ENCODE measurements around a stretch of chr17.

DNA sequence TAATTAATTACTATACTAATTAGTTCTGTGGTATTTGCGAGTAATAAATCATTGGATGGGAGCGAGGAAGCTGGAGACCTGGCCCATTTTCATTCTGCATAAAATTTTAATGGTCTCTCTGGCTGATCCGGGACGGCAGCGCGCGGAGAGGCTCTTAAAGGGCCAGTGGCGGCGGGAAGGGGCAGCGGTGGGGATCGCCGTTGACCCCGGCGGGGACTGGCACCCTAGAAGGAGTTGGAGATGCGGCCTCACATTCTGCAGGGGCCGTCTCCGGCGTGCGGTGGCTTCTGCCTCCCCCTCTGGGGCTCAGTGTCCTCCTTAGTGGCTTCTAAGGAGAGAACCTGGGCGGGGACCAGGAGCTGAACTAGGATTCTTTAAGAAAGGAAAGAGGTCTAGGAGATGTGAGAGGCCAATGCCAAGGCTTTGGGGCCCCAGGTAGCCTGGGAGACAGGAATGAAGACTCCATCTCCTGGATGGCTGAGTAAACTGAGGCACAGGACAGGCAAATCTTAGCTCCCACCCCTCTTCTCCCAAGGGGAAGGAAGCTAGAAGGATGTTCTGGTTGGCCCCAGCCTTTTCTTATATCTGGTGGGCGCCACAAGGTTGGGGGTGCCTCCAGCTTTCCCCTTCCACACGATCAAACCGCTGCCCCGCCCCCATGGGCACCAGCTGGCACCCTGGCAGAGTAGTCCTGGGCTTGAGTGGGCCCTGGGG lies 8.1 kb upstream of the PPP1R1B start:
- PRO-cap: bidirectional peak, plus-strand start at position 109 of the sequence, minus-strand start outside the sequence
- RAMPAGE, long total RNA, 2 experiments: no peak in any of the 2 experiments

- PRO-cap: no peak
- RAMPAGE, long total RNA, 2 experiments: no peak in any of the 2 experiments
These were observed 1.5 kb upstream of the PPP1R1B start for GRCh38 chr17:39625023-39625822.

GRCh38 chr17:39628974-39629836 lies 2.5 kb downstream of the PPP1R1B start:
- PRO-cap: bidirectional peak, plus-strand start at chr17:39629326, minus-strand start at chr17:39629213; unidirectional peak, plus-strand start at chr17:39629745
- RAMPAGE, long total RNA, 2 experiments: start-site peak on the plus strand in 1 of 2 experiments, at chr17:39629173-39629313 at its widest, 21 reads per replicate

DNA sequence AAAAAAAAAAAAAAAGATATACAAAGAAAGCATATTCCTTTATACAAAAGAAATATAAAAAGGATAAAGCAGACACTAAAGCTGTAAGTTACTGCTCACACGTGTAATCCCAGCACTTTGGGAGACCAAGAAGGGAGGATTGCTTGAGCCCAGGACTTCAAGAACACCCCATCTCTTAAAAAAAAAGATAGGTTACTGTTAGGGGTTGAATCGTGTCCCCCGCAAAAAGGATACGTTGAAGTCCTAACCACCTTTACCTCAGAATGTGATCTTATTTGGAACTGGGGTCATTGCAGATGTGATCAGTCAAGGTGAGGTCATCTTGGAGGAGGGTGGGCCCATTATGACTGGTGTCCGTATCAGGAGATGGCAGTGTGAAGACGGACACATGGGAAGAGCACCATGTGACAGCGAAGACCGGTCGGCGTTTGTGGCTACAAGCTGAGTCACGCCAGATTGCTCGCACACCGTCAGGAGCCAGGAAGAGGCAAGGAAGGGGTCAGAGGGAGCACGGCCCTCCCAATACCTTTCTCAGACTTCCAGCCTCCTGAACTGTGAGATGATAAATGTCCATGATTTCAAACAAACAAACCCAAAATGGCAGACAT lies 13.0 kb downstream of the STARD3 start:
- PRO-cap: no peak
- RAMPAGE, long total RNA, 2 experiments: no peak in any of the 2 experiments

GRCh38 chr17:39668816-39669064 lies 487 bp downstream of the PNMT start:
- PRO-cap: no peak
- RAMPAGE, long total RNA, 2 experiments: no peak in any of the 2 experiments

DNA sequence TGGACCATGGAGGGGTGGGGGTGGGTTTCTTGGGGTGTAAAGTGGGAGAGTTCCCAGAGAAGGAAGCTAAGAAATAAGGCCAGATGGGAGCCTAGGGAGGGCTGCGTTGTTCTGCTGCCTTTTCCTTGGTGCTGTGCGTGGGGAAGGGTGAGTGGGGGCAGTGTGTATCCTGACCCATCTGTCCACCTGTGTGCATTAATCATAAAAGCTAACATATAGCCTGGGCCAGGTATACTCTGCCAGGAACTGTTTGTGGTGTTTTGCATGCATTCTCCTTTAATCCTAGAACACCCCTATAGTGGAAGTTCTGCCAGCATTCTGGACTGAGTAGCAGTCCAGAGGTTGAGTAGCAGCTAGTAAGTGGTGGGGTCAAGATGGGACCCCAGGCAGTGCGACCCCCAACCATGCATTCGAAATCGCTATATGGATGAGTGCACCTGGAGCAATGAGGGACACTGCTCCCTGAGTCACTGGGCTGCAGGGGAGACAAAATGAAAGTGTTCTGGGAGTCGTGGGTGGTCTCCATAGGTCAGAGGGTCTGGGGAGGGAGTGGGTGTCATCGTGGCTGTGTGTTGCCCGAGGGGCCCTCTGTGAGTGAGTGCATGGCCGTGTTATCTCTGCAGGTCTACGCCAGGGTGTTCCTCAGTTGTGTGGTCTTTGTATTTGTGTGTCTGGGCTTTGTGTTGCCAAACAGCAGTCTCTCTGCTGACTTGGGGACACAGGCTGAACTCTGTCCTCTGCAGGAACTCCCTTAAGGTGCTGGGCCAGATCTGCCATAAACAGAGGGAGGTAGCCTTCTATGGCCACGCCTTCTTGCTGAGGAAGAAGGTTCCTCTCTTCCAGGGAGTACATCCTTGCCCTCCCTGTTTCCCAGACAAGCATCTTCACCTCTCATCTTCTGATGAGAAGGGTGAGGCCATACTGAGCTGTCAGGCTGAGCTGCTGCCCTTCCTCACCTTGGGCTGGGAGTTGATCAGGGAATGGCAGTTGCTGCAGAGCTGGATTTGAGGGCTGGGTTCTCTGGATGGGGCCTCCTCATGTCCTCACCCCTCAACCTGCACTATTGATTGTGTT lies 1.5 kb downstream of the ERBB2 start:
- PRO-cap: unidirectional peak, minus-strand start at position 135 of the sequence; unidirectional peak, minus-strand start at position 725 of the sequence
- RAMPAGE, long total RNA, 2 experiments: no peak in any of the 2 experiments

DNA sequence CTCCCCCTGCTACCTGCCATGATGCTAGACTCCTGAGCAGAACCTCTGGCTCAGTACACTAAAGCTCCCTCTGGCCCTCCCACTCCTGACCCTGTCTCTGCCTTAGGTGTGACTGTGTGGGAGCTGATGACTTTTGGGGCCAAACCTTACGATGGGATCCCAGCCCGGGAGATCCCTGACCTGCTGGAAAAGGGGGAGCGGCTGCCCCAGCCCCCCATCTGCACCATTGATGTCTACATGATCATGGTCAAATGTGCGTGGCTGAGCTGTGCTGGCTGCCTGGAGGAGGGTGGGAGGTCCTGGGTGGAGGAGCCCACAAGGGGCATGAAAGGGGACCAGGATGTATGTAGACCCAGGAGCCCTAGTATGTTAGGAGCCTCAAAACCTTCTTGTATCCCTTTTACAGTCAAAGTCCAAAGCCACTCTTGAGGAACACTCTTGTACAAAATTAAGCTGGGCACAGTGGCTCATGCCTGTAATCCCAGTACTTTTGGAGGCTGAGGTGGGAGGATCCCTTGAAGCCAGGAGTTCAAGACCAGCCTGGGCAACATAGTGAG lies 4.7 kb downstream of the MIEN1 start:
- PRO-cap: no peak
- RAMPAGE, long total RNA, 2 experiments: no peak in any of the 2 experiments

GRCh38 chr17:39750156-39751168 lies 12.7 kb downstream of the GRB7 start:
- PRO-cap: no peak
- RAMPAGE, long total RNA, 2 experiments: no peak in any of the 2 experiments

DNA sequence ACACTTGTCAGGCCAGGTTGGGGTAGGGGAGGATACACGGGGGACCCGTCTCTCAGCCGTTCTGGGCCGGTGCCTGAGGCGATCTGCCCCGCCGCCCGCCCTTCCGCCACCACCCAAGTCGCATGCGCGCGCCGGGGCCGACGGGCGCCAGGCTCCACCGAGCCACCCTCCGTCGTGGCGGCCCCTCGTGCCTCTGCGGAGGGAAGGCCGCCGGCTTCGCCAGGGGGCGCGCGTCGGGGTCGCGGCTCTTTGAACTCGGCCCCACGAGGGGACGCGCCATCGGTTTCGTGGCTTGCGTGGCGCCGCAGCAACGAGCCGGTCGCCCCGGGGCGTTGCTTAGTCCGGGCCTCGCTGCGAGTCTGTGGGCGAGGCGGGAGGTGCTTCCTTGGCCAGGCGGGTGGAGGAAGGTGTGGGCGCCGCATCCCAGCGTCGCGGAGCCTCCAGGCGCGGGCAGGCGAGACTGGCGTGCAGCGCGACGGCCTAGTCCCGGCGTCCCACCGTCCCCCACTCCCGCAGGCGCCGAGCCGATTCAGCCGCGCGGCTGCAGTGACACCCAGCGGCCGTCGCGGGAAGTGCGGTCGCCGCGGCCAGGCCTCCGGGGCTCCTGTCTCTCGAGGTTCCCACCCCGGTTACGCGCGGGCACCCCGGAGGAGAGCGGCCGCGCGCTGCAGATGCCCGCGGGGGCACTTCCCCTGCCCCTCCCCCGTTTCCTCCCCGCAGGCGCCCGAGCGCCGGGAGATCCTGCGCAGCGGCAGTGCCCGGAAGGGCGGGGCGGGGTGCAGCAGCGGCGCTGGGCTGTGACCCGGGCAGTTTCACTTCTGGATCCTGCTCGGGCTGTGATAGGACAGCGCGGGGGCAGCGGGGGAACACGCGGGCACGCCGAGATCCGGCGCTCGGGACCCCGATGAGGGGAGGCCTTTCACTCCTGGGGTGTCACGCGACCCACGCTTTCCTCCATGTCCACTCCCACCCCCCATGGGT lies 16.4 kb downstream of the GRB7 start:
- PRO-cap: bidirectional peak, plus-strand start at position 123 of the sequence, minus-strand start at position 111 of the sequence; bidirectional peak, plus-strand start at position 754 of the sequence, minus-strand start at position 509 of the sequence
- RAMPAGE, long total RNA, 2 experiments: no peak in any of the 2 experiments

- PRO-cap: no peak
- RAMPAGE, long total RNA, 2 experiments: no peak in any of the 2 experiments
These were observed 17.7 kb downstream of the GRB7 start for GRCh38 chr17:39755421-39755819.

- PRO-cap: no peak
- RAMPAGE, long total RNA, 2 experiments: no peak in any of the 2 experiments
These were observed 1.3 kb downstream of the GSDMB start for GRCh38 chr17:39917067-39917635.

GRCh38 chr17:39920706-39921340 lies 2.4 kb upstream of the GSDMB start:
- PRO-cap: unidirectional peak, minus-strand start at chr17:39920860
- RAMPAGE, long total RNA, 2 experiments: no peak in any of the 2 experiments

DNA sequence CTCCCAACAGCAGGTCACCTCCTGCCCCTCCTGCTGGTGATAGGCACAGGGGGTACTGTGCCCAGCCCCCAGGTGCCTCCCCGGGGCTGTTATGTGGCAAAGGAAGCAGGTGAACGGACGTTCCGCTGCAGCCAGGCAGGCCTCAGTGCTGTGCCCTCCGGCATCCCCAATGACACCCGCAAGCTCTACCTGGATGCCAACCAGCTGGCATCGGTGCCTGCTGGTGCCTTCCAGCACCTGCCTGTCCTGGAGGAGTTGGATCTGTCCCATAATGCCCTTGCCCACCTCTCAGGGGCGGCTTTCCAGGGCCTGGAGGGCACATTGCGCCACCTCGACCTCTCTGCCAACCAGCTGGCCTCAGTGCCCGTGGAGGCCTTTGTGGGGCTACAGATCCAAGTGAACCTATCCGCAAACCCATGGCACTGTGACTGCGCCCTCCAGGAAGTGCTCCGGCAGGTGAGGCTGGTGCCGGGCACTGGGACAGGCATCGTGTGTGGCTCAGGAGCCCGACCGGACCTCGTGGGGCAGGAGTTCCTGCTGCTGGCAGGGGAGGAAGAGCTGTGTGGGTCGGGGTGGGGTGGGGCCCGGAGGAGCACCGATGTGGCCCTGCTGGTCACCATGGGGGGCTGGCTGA lies 16.6 kb downstream of the LRRC3C start:
- PRO-cap: no peak
- RAMPAGE, long total RNA, 2 experiments: no peak in any of the 2 experiments

DNA sequence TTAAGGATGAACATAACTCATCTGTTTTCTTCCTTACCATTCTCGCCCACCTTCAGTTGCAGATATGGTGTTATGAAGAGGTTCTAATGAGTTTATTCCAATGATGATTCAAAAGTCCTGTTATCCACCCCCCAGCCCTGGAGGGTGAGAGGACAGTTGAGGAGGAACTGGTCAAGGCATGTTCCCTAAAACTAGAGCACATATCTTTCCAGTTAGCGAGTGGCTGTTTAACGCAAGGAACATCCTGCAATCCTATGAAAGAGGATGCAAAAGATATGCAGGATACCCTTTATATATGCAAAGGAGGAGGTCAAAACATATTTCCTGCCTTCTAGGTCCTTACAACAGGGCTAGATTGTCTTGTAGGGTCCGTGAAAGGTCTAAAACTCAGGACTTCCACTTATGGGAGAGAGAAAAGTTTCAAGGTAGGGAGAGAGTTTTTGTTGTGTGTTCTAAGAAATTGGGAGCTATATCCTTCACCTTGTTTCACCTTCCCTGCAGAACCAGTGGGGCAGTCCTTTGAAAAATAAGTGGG lies 1.2 kb upstream of the PSMD3 start:
- PRO-cap: no peak
- RAMPAGE, long total RNA, 2 experiments: no peak in any of the 2 experiments

- PRO-cap: no peak
- RAMPAGE, long total RNA, 2 experiments: no peak in any of the 2 experiments
These were observed 17.2 kb downstream of the PSMD3 start for GRCh38 chr17:39997509-39998474.

DNA sequence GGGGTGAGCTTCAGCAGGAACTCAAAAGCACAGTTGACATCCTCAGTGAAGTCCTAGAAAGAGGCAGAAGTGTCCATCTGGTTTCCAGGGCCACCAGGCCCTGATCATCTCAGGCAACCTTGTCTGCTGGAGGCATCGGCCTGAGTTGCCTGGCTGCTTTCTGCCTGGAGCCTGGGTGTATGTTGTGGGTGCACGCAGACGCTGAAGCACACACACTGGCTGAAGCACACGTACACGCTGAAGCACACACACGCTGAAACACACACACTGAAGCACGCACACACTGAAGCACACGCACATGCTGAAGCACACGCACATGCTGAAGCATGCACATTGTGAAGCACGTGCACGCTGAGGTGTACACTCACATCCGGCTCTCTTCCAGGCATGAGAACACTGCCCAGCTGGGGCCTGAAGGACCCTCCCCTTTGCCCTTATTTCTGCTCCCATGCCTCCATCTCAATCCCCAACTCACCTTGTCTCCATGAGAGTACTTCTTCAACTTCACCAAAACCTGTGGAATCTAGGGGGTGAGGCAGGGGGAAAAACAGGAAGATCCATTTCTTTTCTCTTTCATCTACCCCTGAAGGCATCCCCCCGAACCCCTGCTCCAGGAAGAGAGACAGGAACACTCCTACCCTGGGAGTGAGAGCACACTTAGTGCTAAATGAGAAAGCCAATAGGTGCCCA lies 16.5 kb downstream of the CSF3 start:
- PRO-cap: no peak
- RAMPAGE, long total RNA, 2 experiments: no peak in any of the 2 experiments

- PRO-cap: bidirectional peak, plus-strand start at chr17:40070330, minus-strand start at chr17:40070277
- RAMPAGE, long total RNA, 2 experiments: no peak in any of the 2 experiments
These were observed 7.2 kb downstream of the THRA start for GRCh38 chr17:40069778-40070619.

DNA sequence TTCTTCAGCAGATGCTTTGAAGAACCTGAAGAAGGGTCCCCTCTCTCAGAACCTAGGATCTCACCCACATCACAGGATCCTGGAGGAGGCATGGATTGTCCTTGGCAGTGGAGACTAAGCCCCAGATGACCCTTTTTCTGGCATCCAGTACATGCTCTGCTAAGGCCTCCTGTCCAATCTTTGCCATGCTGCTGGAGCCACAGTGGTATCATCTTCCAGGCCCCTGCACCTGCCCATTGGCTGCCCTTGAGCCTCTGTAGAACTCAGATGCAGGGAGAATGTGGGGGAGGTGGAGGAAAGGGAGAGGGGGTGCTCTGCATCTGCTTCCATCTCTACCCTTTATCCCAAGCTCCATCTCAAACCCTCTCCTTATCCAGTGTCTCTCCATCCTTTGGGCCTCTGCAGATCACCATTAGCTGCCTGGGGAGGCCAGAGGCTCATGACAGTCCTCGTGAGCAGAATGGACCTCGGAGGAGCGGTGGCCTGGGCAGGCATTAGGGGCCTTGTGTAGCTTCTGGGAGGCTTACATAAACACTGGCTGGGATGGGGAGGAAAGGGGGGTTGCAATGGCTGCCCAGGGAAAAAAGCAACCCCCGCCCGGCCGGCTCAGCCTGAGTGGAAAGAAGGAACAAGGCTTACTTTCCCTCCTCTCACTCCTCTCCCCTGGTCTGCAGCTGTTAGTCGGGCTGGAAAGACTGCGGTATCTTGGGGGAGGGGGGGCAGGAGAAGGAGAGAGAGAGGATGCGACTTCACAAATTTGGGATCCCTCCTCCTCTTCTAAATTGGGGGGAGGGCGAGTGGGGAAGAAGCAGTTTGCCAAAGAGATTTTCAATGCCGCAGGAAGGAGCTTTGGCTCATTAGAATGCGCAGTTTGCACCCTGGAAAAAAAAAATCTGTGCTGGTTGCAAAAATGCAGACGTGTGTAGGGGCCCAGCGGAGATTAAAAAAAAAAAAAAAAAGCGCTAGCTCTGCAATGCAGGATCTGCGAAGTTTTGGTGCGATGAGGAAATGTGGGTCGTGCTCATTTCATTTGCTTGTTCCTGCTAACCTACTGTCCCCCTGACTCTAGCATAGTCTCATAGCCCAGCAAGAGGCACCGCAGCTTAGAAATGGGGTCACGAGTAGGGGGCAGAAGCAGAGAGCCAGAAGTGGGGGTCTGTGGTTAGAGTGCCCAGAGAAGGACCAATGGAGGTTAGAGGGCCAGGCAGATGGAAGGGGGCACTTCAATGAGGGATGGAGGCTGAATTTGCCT lies 6.4 kb upstream of the NR1D1 start:
- PRO-cap: bidirectional peak, plus-strand start at position 666 of the sequence, minus-strand start at position 665 of the sequence; unidirectional peak, minus-strand start at position 779 of the sequence; unidirectional peak, minus-strand start at position 895 of the sequence
- RAMPAGE, long total RNA, 2 experiments: no peak in any of the 2 experiments

- PRO-cap: bidirectional peak, plus-strand start at chr17:40124427, minus-strand start at chr17:40124432; bidirectional peak, plus-strand start at chr17:40124922, minus-strand start at chr17:40124639
- RAMPAGE, long total RNA, 2 experiments: no peak in any of the 2 experiments
These were observed 2.6 kb downstream of the MSL1 start for GRCh38 chr17:40124219-40124843.

- PRO-cap: no peak
- RAMPAGE, long total RNA, 2 experiments: start-site peak on the plus strand in 1 of 2 experiments, at chr17:40126204-40126379 at its widest, 20 reads per replicate
These were observed 4.2 kb downstream of the MSL1 start for GRCh38 chr17:40125886-40126494.